Tibial artery (tissue), 1 donor: ENCODE measurements around the gene PPIH.

GRCh38 chr1:41035095-41035756 lies 13.7 kb upstream of the SLFNL1 start:
- PRO-cap: no peak

DNA sequence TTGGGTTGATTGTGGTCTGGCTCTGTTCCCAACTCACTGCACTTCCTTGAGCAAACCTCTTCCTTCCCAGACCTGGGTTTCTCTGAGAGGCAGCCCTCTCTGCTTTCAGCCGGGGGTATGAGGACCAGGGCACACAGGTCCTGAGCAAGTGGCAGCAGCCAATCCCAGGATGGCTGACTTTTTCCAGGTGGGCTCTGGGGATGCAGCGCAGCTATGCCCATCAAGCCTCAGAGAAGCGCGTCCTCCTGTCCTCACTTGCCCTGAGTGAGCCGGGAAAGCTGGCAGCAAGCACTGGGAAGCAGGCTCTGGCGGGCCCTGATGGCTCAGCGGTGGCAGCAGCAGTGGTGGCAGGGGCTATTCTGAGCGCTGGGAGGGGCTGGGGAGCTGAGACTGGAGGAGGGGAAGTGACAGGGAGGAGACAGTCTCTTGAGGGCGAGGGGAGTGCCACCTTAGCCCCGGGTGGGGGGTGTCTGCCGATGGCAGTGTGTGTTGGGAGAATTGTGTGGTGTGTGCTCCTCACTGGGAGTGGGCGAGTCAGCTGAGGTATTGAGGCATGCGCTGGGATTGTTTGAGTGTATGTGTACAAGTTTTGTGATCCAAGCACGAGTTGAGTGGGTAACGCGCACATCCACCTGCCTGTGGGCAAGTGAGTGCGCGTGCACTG lies 116.0 kb upstream of the SCMH1 start:
- PRO-cap: no peak

- PRO-cap: no peak
Observed at GRCh38 chr1:41360031-41360627, 118.0 kb upstream of the SCMH1 start.

- PRO-cap: bidirectional peak, plus-strand start at chr1:41361311, minus-strand start at chr1:41360971
Observed at GRCh38 chr1:41360739-41361173, 118.7 kb upstream of the SCMH1 start.

- PRO-cap: no peak
Observed at GRCh38 chr1:41427524-41427909, 57.0 kb downstream of the EDN2 start.

DNA sequence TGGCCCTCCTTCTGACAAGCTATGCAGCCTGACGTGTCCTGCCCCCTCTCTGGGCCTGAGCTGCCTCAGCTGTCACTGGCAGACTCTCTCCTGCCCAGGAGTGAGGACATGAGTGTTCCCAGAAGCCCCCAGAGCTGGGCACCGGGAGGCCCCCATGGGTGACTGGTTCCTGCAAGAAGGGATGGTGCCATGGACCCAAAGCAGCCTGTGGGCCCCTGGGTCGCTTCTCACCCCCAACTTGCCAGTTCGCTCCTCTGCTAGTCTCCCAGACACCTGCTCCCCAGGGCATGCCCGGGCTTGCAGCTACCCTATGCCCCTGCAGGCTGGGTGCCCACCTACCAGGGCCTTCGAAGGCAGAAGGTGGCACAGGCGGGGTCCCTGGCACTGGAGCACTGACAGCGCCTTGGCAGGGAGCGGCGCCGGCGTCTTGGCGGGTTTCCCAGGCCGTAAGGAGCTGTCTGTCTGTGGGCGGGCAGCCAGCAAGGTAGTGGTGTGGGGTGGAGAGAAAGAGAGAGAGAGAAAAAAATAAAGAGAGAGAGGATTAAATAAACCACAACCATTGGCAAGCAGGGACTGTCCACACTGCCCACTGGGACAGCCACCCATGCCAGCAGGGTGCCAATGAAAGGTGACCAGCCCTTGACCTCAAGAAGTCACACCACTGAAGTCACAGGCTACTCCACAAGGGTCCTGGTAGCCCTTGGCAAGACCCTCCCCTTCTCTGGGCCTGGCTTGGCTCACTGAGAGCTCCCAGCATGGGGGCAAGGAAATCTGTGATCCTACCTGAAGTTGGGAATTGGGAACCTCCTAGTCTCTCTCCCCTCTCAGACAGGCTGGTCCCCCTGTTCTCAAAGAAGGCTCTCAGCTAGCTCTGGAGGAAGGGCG lies 2.1 kb downstream of the EDN2 start:
- PRO-cap: no peak

GRCh38 chr1:41502822-41503338 lies 18.4 kb upstream of the EDN2 start:
- PRO-cap: no peak

GRCh38 chr1:41641161-41641829 lies 156.8 kb upstream of the EDN2 start:
- PRO-cap: no peak

DNA sequence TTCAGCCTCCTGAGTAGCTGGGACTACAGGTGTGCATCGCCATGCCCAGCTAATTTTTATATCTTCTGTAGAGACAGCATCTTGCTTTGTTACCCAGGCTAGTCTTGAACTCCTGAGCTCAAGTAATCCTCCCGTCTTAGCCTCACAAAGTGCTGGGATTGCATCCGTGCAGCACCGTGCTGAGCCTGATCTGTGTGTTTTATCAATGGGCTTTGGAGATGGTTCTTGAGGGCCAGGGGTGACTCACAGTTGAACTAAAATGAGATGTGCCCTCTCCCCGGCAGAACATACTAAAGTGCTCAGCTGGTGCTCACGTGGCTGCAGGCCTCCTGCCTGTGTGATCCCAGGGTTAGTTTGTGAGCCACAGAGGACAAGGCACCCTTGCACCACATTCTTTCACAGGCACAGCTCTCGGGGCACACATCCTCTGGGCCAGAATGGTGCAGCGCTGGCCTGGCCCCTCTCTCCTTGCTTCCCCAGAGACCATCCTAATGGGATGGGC lies 196.8 kb upstream of the EDN2 start:
- PRO-cap: no peak

GRCh38 chr1:41684065-41684349 lies 199.5 kb upstream of the EDN2 start:
- PRO-cap: no peak

DNA sequence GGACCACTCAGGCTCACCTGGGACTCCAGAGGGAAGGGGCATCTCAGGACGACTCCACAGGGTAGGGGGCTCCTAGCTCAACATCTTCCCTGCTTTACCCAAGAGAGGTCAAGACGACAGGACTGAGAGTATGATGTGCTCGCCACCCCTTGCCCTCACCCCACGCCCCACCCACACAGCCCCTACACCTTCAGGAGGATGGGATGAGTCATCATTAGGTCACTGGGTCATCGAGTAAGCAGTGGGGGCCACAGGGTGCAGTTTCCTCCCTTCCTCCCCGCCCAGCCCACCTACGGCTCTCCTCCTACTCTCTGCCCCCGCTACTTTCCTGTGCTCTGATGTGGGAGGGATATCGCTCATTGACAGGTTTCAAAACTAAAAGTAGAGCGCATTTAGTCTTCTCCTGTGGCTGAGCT lies 112.0 kb downstream of the HIVEP3 start:
- PRO-cap: no peak

- PRO-cap: no peak
Observed at GRCh38 chr1:41881397-41881852, 37.3 kb downstream of the HIVEP3 start.

DNA sequence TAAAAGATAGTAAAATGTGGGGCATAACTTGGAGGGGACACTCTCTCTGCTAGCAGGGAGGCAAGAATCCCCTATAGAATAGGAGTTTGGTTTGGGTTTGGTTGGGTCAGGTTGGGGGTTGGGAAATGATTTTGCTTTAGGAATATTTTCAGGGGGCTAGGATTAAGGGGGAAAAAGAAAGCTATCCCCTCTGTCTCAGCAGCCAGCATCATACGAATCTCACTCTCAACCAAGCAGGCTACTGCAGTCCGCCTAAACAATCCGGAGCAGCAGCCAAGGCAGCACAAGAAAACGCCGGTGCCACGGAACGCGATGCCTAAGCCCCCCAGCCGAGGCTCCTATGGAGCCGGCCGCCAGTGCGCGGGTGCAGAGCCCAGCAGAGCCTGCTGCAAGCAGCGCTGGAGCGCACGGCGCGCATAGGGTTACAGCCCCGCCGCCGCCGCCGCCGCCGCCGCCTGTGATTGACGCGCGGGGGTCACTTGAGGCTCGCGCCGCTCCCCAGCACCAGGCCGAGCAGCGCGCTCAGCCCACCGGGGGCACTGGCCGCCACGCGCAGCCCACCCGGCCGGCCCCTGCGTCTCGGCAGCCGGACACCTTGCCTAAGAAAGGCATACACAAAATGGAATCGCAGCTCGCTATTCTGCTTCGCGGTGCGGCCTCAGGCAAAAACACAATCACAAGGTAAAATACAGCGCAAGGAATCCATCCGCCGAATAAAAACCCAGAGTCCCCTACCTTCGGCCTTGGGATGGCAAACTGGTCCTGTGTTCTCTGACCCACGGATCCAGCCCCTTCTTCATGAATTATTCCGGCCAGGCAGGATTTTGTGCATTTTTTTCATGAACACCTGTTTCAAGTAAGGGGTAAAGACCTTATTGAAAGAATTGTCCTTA lies 798 bp downstream of the HIVEP3 start:
- PRO-cap: no peak

DNA sequence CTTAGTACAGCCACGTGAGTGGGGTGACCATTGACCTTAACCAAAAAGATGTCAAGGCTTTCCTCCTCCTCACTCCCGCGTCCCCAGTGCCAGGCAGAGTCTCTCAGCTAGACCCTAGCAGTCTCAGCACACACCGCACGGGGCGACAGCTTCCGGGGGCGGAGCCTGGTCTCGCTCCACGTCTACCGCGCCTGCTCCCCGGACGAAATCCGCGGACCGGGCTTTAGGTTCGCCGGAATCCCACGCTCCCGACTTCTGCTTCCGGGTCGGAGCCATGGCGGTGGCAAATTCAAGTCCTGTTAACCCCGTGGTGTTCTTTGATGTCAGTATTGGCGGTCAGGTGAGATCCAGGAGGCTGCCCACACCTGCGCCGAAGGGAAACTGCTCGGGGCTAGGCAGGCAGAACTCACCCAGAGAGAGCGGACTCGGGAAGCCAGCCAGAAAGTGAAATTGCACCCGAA lies at the start of gene PPIH:
Gene PPIH (plus strand): TSS at position 251 of the 461 bp plus-strand sequence.
- PRO-cap: bidirectional peak, plus-strand start at position 252 of the sequence, minus-strand start at position 88 of the sequence

GRCh38 chr1:42680812-42681610 lies 1.2 kb upstream of the YBX1 start:
- PRO-cap: no peak

- PRO-cap: no peak
Observed at GRCh38 chr1:42683653-42684482, 1.6 kb downstream of the YBX1 start.

DNA sequence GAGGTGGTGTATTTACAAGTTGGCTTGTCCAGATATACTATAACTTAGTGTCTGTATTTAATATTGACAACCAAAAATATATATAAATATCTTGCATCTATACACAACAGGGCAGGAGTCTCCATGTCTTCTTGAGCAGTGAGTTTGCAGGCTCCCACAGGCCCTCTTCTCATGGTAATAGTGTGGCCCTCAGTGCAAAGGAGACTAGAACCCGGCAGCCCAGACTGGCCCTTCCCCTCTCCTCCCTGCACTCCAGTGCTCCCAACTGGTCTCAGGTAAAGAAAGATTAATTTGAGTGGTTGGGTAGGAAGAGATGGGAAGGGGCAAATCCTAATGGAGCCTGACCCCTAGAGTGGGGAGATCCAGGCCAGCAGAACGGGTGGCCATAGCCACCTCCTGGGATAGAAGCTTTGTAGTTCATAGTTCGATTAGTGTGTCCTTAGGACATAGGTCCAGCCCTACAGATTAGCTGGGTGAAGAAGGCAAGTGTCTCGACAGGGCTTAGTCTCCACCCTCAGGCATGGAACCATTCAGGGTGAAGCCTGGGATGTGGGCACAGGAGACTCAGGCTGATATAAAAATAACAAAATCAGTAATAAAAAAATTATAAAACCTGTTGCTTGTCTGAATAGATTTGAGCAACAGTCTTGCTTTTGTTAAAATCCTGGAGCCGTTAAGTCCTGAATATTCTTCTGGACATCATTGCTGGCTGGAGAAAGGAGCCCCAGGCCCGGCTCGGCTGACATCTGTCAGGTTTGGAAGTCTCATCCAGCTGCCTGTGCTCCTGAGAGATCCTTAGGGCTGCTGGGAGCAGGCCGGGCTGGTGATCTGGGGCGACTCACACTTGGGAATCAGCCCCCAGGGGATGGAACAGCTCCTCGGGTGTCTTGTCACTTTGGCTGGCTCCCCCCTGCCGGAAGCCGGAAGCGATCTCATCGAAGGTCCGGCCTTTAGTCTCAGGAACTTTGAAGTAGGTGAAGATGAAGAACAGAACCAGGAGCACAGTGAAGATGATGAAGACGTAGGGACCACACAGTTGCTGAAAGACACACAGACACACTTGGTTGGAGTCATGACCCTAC lies 32.1 kb downstream of the SLC2A1 start:
- PRO-cap: no peak

DNA sequence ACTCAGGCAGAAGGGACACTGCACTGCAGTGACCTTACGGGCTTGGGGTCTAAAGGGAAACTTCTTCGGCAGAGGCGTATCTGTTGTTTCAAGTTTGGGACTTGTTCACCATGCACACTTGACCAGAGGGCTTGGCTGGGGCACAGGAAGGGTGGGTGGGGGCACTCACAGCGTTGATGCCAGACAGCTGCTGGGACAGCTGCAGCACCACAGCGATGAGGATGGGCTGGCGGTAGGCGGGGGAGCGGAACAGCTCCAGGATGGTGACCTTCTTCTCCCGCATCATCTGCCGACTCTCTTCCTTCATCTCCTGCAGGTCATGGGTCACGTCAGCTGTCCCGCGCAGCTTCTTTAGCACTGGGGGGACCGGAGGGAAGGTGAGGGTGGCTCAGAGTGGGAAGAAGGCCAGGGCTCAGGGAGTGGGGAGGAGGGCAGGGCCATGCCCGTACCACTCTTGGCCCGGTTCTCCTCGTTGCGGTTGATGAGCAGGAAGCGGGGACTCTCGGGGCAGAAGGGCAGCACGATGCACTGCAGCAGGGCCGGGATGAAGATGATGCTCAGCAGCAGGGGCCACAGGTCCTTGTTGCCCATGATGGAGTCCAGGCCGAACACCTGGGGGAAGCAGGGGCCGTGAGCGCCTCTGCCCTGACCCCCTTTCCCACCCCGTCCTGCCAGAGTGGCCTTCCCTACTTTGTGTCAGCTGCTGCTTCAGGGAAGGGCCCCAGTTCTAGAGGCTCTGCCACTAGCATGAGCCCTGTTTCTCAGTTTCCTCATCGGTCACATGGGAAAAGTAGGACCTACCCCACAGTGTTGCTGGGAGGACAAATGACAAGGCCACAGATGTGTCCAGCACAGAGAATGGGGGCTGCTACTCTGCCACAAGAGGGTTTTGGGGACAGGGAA lies 29.0 kb downstream of the SLC2A1 start:
- PRO-cap: no peak

DNA sequence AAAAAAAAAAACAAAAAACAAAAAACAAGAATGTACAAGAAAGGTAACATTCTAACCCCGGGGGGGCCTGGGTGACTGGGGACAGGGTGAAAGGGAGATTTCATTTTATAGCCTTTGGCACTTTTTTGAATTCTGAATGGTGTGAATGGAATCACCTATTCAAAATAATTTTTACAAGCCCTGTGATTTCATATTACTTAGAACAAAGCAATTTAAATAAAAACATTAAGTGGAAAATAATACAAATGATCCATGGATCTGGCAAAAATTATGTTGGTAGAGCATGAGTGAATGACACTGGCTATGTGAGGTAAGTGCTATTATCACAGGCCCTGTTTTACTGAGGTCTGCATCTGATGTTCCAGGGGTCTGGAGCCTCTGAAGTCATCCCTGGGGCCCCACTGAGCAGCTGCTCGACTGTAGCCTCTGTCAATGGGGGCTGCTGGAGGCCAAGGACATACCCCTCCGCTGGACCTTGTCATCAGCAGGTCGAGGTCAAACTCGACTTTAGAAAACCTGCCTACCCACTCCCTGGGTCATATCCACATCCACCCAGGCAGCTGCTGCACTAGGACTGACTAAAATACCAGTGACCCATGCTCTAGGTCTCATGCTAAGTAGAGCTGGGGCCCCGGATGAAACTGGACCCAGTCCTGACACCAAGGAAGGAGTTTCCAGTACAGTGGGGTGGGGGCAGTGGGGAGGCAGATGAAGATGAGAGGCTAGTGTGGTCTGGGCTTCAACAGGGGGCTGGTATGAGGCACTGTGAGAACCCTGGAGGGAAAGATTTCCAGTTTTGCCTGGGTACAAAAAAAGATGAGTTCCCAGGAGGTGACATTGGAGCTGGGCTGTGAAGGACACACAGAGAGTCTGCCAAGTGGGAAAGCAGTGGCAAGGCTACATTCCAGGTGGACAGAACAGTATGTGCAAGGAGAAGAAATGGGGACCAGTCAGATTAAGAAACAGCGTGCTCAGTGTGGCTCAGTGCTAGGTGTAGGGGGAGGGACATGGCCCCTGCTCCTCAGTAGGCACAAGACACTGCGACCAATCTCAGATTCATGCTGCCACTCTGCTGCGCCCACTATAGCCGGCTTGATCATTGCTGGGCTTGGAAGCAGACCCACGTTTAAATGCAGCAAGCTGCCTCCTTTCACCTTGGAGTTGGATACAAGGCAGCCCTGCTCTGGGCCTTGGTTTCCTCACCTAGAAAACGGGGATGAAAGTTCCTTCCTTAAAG lies 12.5 kb downstream of the SLC2A1 start:
- PRO-cap: no peak

GRCh38 chr1:43121199-43121898 lies 26.4 kb upstream of the CFAP144 start:
- PRO-cap: no peak